Ileum (tissue), 1 donor: ENCODE measurements around a stretch of chr6.

GRCh38 chr6:90029332-90029695 lies 135.0 kb downstream of the GJA10 start:
- PRO-cap = no peak

GRCh38 chr6:90292881-90293797 lies 3.5 kb downstream of the BACH2 start:
- PRO-cap = no peak

DNA sequence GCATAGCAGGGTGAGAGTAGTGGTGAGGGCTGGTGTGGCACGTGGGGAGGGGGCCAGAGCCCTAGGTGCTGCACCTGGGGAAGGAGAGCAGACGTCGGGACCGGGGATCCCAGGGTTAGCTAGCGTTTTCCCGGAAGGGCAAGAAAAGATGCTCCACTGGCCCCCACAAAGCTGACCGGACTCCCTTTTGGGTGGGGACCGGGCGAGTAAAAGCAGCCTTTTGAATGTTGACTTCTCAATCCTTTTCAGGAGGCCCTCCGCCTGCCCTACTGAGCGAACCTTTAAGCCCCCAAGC lies 540 bp upstream of the BACH2 start:
- PRO-cap = no peak

DNA sequence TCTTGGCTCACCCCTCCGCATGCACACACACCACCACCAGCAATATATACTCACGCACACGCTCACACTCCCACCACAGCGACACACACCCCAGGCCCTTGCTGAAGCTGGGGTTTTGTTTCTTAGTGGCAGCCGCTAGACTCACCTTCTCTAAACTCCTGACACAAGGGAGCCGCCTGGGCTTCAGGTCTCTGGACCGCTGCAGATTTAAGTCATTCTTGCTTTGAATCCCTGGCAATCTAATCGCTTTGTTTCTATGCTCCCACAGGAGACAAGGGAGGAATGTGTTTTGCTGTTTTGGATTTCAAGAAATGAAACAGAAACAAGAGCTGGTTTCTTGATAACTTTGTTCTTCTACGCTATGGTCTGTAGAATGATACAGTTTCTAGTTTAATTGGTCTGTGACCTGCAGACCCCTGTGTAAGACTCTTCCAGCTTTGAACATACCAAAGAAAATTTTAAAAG lies 59.5 kb upstream of the BACH2 start:
- PRO-cap = no peak

DNA sequence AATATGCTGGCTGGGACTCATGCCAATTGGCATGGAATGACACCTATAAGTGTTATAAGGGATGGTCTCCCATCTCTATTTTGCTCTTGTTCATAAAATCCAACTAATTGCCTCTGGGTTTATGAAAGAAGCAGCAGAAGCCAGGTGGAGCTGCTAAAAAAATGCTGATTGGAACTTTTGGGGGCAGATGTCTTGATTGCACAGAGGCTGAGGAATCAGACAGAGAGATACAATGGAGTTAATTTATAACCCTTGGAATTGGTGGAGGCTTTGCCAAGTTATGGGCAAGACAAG lies 140.5 kb downstream of the MAP3K7 start:
- PRO-cap = no peak

DNA sequence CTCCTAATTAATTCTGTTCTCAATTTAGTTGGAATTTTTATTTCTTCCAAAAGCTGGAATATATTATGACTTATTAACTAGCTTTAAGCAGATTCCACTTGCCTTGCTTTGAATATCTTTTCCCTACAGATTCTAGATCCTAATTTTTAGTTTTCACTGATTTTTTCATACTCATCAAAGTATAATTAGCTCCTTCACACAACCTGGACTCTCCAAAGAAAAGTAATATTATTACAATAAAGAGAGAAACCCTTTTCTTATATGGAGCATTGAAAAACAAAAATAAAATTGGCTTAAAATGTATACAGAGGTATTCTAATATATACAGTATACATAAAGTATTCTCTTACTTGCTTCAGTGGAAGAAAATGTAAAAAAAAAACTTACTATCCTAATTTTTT lies 894.6 kb downstream of the EPHA7 start:
- PRO-cap = no peak

DNA sequence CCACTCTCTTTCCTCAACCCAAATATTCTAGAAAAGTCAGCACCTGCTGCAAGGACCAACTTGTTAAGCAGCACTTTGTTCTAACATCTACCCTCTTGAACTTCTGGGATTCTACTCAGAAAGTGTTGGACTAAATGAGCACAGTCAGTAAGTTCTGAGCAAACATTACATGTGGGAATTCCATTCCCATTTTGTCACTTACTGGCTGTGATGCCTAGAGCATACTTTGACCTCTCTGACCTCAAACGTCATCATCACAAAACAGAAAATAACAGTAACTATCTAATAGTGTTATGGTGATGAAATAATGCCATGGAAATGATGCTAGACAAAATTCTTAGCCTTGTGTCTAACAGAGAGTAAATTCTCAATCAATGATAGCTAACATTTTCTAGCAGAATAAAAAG lies 829.4 kb downstream of the EPHA7 start:
- PRO-cap = no peak

DNA sequence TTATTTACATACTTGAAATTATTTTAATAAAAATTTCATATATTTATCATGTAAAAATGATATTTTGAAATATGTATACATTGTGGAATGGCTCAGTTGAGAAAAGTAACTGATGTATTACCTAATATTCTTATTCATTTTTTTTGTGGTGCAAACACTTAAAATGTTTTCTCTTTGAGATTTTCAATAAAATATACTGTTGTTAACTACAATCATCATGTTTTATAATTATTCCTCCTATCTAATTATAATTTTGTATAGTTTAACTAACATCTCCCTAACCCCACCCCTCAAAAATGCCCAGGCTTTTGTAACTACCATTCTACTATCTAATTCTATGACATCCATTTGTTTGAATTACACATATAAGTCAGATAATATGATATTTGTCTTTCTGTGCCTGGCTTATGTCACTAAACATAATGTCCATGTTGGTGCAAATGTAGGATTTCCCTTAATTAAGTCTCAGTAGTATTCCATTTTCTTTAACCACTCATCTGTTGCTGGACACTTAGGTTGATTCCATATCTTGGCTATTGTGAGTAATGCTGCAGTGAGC lies 544.0 kb downstream of the EPHA7 start:
- PRO-cap = no peak

GRCh38 chr6:96186675-96186944 lies 170.8 kb downstream of the FUT9 start:
- PRO-cap = no peak

GRCh38 chr6:96499757-96500095 lies 21.9 kb upstream of the UFL1 start:
- PRO-cap = no peak

GRCh38 chr6:96523109-96523367 lies 1.4 kb downstream of the UFL1 start:
- PRO-cap = no peak

DNA sequence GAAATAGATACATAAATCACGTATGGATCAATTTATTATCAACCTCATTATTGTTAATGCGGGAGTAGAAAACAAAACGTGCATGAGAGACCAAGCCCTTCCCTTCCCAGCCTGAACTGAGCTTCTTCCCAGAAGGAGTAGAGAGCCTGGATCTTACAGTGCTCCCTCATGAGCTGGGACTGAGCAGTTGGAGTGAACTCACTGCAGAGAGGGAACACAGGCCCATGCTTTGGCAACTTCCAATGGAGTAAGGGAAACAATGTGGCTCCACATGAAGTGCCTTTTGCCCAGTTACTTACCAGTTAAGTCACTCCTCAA lies 12.4 kb downstream of the FHL5 start:
- PRO-cap = no peak

- PRO-cap = no peak
Observed at GRCh38 chr6:98039831-98040332, 756.9 kb upstream of the MMS22L start.

DNA sequence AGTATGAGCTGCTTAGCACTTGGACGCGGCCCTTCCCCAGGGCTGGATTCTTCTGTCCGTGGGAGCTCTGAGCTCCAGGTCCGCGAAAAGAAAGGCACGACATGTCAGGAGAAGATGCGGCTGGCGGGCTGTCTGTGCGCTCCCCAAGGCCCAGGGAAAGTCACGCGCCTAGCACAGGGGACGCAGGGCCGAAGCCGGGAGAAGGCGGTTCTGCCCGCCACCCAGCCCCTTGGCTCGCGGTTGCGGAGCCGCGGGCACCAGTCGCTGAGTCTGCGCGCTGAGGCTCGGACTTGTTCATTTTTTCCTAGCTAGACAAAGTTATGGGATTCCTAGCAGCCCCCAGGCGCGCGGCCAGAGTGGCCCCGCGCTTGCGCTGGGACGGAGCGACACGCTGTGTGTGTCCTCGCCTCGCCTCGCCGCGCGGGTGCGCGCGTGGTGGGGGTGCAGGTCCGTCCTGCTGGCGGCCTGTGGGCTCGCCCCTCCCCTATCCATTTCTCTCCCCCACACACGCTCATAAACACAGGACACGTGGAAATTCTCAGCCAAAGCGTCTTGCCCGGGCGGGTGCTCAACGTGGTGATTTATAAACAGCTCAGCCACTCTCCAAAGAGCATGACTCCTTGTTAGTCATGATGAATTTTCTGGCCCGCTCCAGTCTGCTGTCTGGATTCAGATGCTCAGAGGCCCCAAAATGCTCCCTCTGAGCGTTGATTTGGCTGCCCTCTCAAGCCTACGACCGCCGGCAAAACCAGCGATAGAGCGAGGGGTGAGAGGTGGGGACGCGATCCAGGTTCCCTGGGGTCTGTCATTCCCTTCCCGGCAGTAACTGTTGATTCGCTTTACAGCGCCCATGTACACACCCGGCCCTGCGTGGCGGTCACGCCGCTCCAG lies 1.8 kb upstream of the POU3F2 start:
- PRO-cap = no peak

DNA sequence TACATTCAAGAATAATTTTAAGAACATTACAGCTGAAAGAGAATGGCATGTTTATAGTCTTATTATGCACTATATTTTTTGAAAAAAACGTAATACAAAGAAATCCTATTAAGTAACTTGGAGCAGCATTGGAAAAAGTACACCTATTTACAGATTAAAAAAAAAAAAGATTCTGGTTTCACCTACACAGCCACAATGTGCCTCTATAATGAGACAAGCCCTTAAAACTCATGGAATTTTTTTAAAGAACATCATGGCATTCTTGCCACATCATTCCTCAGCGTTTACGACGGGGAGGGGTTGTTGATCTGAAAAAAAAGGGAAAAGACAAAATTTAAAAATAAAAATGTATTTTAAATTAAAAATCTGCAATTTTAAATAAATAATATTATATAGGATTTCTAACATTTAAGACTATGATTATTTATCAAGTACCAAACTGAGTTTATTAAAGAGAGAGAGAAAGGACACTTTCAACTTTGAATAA lies 6.1 kb upstream of the COQ3 start:
- PRO-cap = no peak

DNA sequence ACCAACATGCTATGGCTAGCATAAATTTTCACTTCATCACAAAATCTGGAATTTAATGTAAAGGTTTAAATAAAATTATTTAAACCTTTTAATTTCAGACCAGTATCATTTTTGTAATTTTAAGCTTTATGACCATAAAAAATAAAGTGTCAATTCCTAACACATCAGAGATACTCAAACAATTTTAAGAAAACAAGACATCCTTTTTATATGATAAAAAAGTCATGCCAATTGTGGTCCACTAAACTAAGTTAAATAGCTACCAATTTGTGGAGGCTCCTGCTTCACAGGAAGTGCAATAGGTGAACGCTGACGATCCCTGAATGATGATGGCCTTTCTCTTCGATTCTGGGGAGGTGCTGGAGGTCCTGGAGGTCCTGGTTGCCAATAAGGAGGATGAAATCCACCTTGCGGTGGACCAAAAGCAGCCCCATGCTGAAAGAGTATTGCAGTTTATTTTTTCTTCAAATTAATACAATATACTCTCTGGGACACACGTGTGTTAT lies 15.0 kb upstream of the COQ3 start:
- PRO-cap = no peak

DNA sequence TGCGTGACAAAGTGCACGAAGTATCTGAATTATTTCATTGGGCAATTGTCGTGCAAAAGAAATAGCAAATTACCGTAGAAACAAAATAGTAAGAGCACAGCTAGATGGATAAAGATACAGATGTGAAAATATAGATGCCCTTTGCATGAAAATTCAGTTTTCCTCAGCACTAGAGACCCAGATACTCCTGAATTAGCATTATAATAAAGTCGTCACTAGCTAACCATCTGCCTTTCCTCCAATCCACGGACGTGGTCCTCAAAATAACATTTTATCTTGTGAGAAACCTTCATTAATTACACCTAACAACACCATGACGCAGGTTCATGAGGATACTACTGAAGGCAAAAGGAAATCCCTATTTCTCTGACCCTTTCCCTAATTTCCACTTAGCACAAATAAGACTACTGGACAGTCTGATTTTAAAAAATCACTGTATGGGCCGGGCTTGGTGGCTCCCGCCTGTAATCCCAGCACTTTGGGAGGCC lies 1.3 kb upstream of the PNISR start:
- PRO-cap = no peak

DNA sequence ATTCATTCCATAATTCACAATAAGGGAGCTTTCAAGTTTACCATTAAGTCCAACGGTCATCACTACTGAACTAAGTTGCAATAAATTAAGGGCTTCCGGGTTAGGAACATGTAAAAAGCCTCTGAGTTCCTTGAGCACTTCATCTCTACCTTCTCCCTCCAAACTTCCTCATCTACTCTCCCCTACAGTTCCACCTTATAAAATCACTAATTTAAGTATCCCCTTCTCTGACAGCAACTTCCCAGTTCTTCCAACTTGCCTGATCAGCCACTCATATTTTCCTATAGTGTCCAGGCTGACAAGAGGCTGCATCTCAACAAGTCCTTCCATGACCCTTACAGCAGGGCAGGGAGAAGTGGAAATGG lies 2.6 kb downstream of the USP45 start:
- PRO-cap = unidirectional peak, plus-strand start at position 113 of the sequence

- PRO-cap = unidirectional peak, plus-strand start at chr6:99521444; bidirectional peak, plus-strand start at chr6:99521478, minus-strand start at chr6:99521480; unidirectional peak, minus-strand start at chr6:99521697
Observed at GRCh38 chr6:99521158-99522249, 655 bp downstream of the TSTD3 start.

DNA sequence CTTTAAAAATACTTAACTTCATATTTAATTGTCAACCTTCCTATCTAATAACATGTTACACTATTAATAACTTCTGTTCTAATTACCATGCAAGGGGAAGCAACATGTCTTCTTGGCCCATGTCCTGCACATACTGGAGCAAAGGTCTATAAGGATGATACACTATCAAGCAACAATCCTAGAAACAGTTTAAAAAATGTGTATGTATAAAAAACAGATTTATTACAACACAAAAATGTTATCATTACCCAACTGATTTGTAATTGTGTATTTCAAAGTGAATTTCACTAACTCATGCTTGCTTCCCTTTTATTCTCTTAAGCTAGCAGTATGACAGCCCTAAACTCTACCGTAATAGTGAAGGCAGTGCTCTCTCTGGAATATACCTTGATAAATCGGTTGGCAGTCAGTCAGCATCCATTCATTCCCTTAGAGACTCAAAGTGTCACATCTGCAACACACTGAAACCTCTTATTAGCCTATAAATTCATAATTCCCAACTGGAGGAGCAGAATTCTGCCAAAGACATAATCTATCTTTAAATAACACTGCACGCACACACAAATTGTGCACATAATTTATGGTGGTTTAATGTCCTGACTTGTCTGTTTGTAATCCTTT lies 18.2 kb downstream of the CCNC start:
- PRO-cap = no peak